Left ventricle myocardium (tissue), 1 donor: ENCODE measurements around a stretch of chr21.

DNA sequence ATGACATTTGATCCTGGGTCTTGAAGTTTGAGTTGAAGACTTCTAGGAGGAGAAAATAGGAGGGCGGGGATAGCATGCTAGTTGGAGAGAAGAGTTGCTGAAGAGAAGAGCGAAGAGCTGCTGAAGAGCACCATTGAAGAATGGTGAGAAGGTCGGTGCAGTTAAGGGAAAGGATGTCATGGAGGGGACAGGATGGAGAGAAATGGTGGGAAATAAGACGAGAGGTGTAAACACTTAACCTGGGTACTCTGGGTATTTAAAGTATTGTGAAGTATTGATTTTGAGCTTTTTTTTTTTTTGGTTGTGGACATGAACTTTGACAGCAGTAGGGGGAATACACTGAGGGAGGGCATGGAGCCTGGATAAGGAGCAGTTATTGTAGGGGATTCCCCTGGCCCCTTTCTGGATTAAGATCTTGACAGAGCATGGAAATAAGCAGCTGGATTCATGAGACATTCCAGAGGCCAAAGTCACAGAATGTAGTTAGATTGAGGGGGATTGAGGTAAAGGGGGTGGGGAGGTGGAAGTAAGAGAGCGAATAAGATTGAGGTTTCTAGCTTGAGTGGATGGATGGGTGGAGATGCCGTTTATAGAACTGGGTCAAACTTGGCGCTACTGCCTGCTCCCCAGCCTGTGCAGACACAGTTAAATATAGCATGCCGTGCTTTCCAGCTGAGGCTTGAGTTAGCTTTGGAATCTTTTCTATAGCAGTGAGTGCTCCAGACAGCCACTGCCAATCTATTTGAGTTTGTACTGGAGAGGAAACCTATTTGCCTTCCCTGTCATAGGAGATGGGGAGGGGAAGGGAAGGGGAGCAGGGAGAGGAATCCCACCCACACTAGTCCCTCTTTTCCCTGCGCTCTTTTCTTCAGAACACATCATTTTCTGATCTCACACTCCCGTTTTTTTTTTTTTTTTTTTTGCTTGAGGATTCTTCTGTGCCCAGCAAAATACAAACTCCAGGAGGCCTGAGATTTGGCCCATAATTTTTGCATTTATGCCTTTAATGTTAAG is 85.6 kb downstream of the DYRK1A start:
- PRO-cap: no peak

- PRO-cap: bidirectional peak, plus-strand start at chr21:37531676, minus-strand start at chr21:37531472
Measured at GRCh38 chr21:37531352-37532005, 164.9 kb downstream of the DYRK1A start.

GRCh38 chr21:37563277-37564323 is 197.0 kb downstream of the DYRK1A start:
- PRO-cap: bidirectional peak, plus-strand start at chr21:37564051, minus-strand start at chr21:37563882

GRCh38 chr21:37644657-37645032 is 271.6 kb downstream of the KCNJ6 start:
- PRO-cap: no peak

DNA sequence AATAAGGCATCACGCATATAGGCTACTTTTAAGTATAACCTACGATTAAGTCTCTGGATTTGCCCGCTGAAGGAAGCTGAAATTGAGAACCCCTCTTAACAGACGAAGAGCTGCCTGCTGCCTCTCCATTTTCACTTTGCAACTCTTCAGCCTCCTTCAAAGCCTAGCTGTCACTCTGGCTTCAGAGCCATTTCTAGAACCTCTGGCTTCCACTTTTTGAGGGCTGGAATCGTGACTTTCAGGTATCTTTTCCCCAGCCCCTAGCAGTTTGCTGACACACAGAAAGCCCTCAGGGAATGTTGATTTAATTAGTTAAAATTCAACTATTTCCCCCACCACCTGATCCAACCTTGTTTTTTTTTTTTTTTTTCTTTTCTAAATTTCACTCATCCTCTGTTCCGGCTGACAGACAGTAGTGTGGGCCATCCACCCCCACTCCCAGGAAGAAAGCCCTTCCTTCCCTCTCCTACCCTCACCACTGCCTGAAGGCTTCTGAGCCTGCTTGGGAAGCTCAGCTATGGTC is 29.6 kb downstream of the KCNJ6 start:
- PRO-cap: no peak

- PRO-cap: bidirectional peak, plus-strand start at chr21:38081143, minus-strand start at chr21:38080974
Measured at GRCh38 chr21:38080754-38081377, 164.6 kb upstream of the KCNJ6 start.

DNA sequence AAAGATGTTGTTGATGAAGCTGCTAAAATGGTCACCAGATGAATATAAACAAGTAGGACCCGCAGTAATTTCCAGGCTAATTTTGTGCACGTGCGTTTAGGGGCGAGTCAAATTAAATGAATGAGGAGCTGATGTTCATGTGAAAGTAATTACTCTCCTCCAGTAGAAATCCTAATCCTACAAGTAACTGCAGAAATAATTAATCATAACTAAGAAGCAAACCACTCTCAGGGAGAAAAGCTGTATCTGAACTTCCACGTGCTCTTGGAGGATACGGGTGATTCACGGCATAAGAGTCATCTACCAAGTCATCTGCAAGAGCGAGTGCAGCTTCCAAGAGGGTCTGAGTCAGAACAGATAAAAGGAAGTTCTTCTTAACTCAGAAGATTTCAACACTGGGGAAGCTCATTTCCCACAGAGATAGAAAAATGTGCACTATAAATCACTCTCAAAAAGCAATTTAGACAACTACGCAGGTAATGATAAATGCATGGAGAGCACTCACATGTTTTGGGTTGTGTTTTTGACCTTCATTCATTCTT is 20.6 kb downstream of the KCNJ15 start:
- PRO-cap: no peak

DNA sequence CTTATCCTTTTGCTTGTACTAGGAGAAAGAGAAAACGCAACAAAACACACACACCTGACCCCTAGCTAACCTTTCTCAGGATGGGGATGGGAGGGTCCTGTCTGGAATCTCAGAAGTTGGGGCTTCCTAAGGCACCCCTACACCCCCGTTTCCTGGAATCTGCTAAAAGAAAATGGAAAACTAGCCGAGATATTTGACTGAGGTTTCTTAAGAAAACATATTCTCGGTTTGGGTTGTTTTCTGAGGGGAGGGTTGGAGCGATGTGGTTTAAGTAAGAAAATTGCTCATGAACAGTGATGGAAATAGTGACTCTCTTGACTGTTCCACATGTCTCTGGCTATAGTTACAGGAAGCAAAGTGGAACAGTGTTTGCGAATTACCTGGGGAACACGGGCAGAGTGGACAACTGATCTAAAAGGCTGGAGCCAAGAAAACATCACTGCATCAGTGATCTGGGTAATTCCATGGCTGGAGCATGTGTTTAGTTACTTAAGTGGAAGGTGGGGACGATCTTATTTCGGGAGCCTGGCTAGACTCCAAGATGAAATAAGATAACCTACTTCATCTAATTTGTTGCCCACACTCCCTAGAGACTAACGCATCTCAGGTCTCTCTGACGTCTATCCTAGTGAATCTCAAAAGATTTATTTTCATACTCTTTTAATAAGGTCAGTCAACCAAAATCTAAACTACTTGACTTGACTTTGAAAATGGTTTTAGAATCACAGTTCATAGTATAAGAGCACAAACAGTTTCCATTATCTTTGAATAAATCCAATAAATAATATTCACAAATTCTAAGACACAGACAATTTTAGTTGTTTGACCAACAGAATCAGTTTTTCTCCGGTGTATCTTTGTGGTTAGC is 92.5 kb downstream of the KCNJ15 start:
- PRO-cap: no peak

GRCh38 chr21:38474012-38474687 is 24.1 kb downstream of the ERG start:
- PRO-cap: no peak

GRCh38 chr21:38495234-38495628 is 3.0 kb downstream of the ERG start:
- PRO-cap: no peak

DNA sequence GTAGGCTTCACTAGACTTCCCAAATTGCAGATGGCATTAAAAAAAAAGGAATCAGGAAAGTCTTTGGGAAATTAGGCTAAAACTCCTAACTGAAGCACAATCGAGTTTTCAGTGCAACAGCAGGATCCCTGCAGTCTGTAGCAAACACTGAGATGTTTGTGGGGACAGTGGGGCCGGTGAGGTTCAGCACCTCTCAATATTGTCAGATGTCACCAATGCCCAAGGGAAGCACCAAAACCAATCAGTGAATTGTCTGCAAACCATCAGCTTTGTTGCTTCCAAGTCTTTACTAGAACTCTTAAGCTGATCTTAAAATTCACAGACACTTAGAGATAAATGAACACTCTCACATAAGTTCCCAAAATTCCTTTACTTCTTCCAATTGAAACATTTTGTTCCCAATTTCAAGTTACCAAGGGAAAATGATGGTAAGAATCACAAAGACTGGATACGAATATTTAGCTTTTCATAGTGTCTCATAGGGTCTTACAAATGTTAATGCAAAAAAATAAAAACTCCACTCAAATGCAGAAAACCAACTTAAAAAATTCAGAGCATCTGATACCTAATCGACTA is 2.5 kb downstream of the ERG start:
- PRO-cap: no peak

DNA sequence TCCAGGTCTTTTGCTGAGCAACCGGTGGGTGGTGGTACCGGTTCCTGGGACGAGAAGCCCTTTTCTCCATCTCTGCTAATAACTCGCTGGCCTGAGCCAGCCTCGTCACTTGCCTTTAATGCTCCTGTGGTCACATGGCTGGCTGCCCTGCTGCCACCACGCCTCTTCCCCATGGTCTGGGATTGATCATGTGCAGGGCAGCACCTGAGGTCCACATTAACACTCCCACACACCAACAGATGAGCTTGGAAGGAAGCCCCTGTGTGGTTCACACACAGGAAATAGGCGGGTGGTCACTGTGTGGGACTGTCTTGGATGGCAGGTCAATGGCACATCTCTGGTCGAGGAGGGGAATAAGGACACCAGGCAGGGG is 10.2 kb upstream of the ETS2 start:
- PRO-cap: no peak

GRCh38 chr21:38820287-38821201 is 14.8 kb downstream of the ETS2 start:
- PRO-cap: no peak

DNA sequence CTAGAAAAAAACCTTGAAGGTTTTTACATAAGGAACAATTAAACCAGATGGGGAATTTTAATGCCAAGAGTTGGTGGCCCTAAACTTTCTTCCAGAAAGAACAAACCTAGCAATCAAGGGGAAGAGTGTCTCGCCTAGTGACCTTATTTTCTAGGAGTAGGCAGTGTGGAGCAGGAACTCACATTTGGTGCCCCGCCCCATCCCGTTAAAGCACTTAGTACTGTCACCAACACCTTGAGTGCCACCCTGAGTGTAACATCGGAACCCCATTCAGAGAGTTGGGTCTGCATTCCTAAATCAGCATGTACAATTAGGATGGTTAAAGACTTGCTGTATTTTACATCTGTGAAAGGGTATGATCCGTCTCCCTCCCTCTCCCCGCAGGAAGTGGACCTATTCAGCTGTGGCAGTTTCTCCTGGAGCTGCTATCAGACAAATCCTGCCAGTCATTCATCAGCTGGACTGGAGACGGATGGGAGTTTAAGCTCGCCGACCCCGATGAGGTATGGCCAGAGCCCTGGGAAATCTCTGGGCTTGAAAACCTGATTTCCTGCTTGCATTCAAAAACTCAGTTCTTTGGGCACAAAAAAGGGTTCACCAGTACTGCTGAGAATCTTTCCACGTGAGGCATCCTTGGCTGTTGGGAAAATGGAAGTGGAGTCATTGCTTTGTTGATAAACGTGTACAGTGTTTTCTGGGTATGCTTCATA is 15.6 kb downstream of the ETS2 start:
- PRO-cap: no peak

- PRO-cap: no peak
Measured at GRCh38 chr21:38880242-38880668, 74.5 kb downstream of the ETS2 start.

- PRO-cap: no peak
Measured at GRCh38 chr21:38915548-38916111, 109.9 kb downstream of the ETS2 start.

- PRO-cap: no peak
Measured at GRCh38 chr21:39005416-39005973, 177.8 kb downstream of the PSMG1 start.

- PRO-cap: no peak
Measured at GRCh38 chr21:39094280-39094779, 88.9 kb downstream of the PSMG1 start.

- PRO-cap: no peak
Measured at GRCh38 chr21:39165291-39165559, 18.0 kb downstream of the PSMG1 start.

DNA sequence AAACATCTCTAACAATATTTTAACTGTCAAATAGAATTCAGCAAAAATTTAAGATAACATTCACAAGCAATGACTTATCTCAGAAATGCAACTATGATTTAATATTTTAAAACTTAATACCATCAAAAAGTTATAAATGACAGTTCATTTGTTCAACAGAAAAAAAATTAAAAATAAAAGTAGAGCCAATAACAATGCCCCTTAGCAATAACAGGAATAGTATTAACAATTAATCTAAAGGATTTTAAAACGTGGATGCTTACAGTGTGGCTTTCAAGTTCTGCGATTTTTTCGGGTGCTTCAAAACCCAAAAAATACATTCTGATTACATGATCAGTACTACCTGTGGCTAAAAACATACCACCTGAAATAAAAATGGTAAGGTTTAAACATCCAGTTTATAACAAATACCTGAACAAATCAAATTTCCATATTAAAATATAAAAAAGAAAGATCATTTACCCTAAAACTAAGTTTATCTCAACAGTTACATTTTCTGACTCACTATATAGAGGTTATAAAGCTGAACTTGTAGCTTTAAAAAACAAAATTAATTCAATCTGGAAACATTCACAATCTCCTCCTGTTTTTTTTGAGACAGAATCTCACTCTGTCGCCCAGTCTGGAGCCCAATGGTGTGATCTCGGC is 36.3 kb downstream of the BRWD1 start:
- PRO-cap: no peak